CD14-positive monocyte (primary cell): ENCODE measurements around a stretch of chr15.

- CAGE, long polyA plus RNA: no peak
Measured at GRCh38 chr15:85000002-85000499, 18.4 kb downstream of the PDE8A start.

GRCh38 chr15:85008659-85009327 is 27.1 kb downstream of the PDE8A start:
- CAGE, long polyA plus RNA: no peak

DNA sequence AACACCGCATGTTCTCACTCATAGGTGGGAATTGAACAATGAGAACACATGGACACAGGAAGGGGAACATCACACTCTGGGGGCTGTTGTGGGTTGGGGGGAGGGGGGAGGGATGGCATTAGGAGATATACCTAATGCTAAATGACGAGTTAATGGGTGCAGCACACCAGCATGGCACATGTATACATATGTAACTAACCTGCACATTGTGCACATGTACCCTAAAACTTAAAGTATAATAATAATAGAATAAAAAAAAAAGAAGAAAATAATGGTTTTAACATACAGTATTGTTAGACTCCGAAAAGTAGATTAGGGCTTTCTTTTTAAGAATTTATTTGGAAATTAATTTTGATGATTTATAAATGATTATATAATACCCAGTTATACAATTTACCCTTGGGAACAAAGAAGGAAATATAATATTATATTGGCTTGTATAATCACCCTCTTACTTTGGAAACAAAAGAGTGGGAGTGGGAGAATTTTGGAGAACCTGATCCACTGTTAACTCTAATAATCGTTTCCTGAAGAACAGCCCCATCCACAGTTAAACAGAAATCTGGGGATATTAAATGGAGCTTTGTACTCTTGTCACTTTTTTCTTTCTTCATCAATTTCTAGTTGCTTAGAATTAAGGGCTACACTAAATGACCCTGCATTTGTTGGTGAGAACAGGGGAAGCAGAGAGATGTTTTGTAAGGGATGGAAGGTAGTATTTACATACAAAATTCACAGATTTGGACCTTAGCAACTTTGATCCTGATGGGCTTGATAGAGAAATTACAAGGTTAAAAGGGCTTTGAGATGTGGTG is 31.0 kb downstream of the PDE8A start:
- CAGE, long polyA plus RNA: no peak

DNA sequence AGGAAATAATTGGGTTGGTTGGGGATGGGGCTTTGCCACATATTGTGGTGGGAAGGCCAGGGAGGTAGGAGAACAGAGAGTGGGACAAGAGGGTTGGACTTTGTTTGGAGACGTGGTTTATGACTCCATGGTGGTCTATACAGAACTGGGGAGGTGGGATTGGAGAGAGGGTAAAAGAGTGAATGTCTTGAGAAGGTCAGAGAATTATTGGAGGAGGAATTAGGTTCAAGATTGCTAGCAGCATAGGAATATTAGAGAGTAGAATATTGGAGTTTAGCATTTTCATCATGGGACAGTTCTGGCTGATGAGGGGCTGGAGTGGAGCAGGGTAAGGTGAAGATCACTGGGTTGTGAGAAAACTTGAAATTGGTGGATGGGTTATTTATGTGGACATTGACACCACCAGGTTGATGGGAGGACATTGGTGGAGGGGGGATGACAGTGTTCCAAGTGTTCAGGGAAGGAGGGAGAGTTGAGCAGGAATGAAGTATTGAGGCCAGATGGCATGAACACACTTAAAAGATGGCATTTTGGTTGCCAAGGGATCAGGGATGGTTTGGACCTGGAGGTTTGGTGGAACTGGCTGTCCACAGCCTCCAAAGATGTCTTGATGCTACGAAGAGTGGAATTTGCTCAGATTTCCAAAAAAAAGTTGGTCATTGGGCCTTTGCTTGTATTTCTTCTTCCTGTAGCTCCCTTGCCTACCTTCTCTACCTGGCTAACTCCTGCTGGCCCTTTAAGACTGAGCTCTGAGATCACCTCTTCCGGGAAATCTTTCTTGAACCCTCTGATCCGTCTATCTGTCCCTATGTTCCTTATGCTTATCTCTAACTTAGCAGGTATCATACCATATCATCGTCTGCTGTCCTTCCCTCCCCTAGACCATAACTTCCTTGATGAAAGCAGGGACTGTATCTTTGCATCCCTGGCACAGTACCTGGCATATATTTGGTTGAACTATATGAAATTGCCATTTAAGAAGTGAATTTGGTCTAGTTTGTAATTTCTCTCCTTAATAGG is 42.0 kb downstream of the PDE8A start:
- CAGE, long polyA plus RNA: no peak

DNA sequence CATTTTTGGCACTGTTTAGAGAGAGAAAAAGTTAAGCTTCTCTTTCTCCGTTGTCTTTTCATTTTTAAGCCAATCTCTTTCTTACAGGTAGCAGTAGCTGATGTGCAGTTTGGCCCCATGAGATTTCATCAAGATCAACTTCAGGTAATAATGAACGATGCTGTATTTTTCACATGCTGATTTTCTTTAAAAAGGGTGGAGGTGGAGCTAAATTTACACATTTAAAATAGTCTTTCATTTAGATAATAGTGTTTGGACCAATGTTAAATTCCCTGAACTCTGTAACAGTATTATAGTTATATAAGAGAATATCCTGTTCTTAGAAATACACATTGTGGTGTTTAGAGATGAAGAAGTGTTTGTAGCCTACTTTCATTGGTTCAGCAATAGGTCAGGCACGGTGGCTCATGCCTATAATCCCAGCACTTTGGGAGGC is 82.6 kb downstream of the PDE8A start:
- CAGE, long polyA plus RNA: no peak

- CAGE, long polyA plus RNA: no peak
Measured at GRCh38 chr15:85083358-85083926, 101.8 kb downstream of the PDE8A start.

DNA sequence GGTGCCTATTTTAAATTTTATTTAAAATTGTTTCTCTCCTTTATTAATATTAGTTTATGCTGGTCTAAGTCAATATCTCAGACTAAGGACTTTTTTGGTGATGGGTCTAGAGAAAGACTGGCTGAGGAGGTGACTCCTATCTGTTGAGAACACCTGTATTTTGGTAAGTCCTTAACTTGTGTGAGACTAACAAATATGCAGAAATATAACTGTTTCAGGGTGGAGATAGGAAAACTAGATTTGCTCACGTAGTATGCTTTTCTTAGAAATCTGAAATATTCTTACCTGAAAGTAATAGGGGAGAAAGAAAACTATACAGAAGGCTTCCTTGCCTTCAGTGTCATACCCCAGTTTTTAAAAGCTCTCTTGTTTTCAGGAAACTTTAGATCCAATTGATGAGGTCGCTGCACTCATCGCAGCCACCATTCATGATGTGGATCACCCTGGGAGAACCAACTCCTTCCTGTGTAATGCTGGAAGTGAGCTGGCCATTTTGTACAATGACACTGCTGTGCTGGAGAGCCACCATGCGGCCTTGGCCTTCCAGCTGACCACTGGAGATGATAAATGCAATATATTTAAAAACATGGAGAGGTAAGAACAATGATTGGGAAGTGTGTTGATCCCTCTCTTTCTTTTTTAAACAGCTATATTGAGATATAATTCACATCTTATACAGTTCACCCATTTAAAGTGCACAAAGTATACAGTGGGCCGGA is 138.9 kb downstream of the PDE8A start:
- CAGE, long polyA plus RNA: no peak

- CAGE, long polyA plus RNA: no peak
Measured at GRCh38 chr15:85330793-85331962, 49.2 kb upstream of the AKAP13 start.

DNA sequence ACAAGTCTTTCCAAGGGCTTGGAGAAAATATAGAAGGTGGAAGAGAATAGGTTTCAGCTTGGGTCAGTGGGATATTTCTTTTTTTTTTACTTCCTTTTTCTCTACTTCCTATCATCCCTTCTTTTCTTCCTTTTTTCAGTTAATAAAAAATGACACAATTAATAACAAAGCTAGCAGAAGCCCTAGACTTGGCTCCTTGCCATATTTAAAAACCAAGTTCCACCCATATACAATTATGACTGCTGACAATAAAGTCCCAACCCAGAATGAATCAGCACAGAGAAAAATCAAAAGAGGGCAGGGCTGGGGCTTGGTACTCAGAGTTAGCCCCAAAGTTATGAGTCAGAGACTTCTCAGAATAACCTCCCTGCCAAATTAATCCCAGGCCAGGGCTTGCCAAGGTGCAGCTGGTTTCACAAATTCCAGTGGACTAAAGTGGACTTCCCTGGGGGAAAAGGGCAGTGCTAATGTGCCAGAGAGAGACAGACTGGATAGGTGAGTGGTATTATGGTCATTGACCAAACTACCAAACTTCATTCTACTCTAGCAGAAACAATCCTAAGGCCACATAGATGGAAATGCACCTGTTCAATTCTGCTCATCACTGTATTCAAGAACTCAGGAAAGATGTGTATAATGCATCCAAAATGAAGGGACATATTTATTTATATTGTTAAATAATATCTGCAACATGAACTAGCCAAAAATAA is 22.4 kb upstream of the AKAP13 start:
- CAGE, long polyA plus RNA: no peak

- CAGE, long polyA plus RNA: no peak
Measured at GRCh38 chr15:85545789-85546135, 165.4 kb downstream of the AKAP13 start.

- CAGE, long polyA plus RNA: no peak
Measured at GRCh38 chr15:85598461-85599338, 196.0 kb downstream of the KLHL25 start.

DNA sequence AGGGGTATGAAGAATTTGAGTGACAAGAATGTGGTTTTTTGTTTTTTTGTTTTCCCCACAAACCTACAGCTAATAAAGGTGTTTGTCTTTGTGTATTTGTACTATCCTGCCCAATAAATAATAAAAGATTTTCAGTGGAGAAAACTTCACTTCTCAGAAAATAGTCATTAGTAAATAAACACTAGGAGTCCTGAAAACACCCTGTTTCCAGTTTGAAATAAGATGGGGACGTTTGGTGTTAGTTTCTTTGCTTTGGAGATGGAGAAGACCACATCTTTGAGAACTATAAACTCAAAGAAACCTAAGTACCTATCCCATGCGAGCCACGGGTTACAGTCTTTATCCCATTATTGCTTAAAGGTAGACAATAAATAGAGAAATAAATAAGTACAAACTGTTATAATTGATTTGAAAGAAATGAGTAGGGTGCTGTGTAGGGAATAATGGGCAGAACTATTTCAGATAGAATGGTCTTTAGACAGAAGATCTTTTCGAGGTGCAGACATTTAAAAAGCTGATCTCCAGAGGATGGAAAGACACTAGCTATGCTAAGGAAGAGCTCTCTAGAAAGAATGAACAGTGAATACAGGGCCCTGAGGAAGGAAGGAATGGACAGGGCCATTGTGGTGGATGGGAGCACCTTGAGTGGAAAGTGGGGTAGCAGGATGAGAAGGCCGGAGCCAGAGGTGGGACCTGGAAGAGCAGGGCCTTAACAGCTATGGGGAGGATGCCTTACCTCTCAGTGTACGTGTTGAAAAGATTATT is 172.7 kb downstream of the KLHL25 start:
- CAGE, long polyA plus RNA: no peak

- CAGE, long polyA plus RNA: no peak
Measured at GRCh38 chr15:85722436-85723451, 72.0 kb downstream of the KLHL25 start.

- CAGE, long polyA plus RNA: no peak
Measured at GRCh38 chr15:85724832-85725590, 69.7 kb downstream of the KLHL25 start.

- CAGE, long polyA plus RNA: no peak
Measured at GRCh38 chr15:85726853-85727666, 67.7 kb downstream of the KLHL25 start.

DNA sequence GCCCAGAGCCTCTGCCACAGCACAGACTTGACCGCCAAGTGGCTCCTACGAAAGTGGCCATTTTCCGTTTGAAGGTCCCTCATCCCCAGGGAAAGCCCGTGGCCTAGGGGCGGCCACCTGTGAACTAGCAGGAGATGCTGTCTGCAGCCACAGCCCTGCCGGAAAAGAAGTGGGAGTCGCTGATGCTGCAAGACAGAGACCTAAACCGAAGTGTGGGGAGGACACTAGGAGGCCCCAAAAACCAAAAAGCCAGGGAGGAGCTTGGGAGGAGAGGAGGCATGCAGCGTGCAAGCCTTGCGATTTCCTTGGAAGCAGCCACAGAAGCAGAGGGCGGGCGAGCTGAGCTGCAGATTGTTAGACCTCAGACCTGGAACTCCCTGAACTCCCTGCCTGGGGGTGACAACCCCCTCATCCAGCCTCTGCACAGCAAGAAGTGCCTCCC is 43.9 kb downstream of the KLHL25 start:
- CAGE, long polyA plus RNA: no peak

GRCh38 chr15:85764543-85765320 is 30.0 kb downstream of the KLHL25 start:
- CAGE, long polyA plus RNA: no peak

GRCh38 chr15:85771115-85772309 is 23.2 kb downstream of the KLHL25 start:
- CAGE, long polyA plus RNA: no peak

- CAGE, long polyA plus RNA: no peak
Measured at GRCh38 chr15:85777441-85778166, 17.1 kb downstream of the KLHL25 start.

GRCh38 chr15:85795409-85795910 is 735 bp upstream of the KLHL25 start:
- CAGE, long polyA plus RNA: no peak